Melanocyte of skin (primary cell): ENCODE measurements around a stretch of chr13.

GRCh38 chr13:113989135-113989907, 15.4 kb upstream of the C13orf46 start:
- CAGE, long polyA plus RNA, 2 experiments, result no peak in any of the 2 experiments

DNA sequence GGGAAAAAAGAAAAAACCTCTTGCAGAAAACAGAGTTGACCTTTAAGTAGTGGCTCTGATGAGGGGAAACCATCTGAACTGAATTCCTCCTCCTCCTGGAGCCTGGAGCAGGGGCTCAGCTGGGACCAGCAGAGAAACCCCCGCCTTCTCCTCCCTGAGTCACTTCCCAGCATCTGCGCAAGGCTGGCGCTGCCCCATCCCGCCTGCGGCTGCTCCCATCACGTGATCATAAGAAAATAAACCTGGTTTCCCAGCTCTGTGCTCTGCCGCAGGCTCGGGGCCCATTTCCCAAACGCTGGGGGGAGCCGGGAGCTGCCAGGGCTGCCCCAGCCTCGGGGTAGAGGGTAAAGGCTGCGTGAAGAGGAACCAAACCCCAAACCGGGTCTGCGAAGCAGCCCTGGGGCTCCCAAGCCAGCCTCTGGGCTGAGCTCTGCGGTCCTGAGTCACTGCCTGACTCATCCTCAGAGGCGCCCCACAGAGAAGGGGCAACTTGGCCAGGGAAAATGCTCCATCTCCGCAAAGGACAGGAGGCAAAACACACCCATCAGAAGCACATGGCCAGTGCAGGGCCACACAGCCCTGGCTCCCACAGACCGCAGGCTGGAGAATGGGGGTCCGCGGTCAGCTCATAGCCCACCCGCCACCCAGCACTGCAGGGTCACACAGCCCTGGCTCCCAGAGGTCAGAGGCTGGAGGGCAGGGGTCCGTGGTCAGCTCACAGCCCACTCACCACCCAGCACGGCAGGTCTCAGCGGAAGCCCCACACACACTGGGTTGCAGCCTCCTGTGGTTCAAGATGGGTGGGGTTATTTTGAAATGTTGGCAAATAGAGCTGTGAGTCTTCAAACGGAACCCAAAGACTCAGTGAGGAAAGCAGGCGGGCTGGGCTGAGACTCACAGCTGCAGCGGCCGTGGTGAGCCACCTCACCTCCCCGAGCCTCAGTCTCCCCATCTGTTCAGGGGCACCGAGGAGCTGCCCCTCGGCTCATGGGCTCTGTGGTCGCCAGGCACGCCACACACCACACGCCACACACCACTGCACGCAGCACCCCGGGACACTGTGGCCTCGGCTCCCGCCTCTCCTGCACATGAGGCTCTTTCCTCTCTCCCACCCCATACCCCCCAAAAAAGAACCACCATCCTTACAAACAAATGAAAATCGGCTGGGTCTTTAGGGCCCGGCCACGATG, 67.0 kb downstream of the RASA3 start:
- CAGE, long polyA plus RNA, 2 experiments, result no peak in any of the 2 experiments

- CAGE, long polyA plus RNA, 2 experiments, result no peak in any of the 2 experiments
Measured at GRCh38 chr13:114067199-114068483, 64.8 kb downstream of the RASA3 start.

- CAGE, long polyA plus RNA, 2 experiments, result no peak in any of the 2 experiments
Measured at GRCh38 chr13:114087534-114087879, 44.9 kb downstream of the RASA3 start.

GRCh38 chr13:114099043-114099627, 33.3 kb downstream of the RASA3 start:
- CAGE, long polyA plus RNA, 2 experiments, result no peak in any of the 2 experiments

DNA sequence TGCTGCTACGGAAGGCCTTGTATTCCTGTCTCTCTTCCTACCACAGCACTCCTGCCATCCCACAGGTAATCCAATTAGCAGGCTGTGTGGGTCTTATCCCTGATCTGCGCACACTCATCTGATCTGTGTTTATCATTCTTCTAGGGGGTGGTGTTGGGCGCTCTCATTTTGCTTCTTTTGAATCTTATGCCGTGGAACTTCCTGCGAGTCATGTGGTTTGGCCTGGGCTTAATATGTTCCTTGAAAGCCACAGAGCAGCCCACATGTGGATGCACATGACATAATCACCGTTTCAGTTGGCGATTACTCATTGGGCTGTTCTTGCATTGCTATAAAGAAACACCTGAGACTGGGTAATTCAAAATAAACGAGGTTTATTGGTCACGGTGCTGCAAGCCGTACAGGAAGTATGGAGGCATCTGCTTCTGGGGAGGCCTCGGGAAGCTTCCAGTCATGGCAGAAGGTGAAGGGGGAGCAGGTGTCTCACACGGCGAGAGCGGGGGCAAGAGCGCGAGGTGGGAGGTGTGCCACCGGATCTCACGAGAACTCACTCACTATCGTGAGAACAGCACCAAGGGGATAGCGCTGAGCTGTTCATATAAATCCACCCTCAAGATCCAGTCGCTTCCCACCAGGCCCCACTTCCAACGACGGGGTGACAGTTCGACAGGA, 7.4 kb downstream of the RASA3 start:
- CAGE, long polyA plus RNA, 2 experiments, result no peak in any of the 2 experiments

DNA sequence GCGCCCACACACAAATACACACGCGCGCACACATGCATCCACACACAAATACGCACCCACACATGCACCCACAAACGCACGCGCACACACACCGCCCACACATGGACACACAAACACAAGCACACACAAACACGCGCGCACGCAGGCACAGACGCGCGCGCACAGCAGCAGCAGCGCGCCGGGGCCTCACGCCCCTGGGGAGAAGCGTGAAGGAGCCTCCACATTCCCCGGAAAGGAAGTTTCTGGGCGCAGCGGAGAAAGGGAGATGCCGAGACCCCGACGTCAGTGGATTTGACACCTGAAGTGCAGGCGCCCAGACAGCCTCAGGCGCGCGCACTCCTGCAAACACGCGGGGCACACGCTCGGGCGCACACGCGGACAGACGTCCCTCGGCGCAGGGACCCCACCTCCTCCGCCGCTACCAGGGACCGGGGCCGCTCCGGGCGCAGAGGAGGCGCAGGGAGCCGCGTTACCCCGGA, 634 bp downstream of the RASA3 start:
- CAGE, long polyA plus RNA, 2 experiments, result no peak in any of the 2 experiments

DNA sequence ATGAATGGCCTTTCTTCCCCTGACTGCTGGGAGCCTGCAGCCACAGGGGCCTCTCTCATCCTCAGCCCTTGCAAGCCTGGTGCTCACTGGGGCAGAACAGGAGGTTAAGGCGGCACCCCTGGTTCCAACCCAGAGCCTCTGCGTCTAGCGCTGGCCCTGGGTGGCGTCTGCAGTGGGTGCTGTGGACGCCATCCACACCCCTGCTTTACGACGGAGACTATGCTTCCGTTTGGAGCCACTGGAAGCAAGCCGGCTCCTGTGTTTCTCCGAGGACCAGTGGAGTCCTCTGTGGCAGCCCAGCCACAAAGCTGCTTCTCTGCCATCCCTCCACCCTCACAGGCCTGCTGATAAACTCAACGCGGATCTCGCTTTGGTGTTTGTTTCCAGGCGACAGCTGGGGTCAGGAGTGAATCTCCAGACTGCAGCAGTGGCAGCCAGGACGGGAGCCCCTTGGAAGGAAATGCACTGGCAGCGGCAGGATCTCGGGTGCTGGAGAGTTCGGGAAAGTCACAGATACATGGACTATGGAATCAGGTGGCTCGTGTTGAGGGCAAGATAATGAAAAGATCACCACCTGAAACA, 2.1 kb upstream of the RASA3 start:
- CAGE, long polyA plus RNA, 2 experiments, result no peak in any of the 2 experiments

DNA sequence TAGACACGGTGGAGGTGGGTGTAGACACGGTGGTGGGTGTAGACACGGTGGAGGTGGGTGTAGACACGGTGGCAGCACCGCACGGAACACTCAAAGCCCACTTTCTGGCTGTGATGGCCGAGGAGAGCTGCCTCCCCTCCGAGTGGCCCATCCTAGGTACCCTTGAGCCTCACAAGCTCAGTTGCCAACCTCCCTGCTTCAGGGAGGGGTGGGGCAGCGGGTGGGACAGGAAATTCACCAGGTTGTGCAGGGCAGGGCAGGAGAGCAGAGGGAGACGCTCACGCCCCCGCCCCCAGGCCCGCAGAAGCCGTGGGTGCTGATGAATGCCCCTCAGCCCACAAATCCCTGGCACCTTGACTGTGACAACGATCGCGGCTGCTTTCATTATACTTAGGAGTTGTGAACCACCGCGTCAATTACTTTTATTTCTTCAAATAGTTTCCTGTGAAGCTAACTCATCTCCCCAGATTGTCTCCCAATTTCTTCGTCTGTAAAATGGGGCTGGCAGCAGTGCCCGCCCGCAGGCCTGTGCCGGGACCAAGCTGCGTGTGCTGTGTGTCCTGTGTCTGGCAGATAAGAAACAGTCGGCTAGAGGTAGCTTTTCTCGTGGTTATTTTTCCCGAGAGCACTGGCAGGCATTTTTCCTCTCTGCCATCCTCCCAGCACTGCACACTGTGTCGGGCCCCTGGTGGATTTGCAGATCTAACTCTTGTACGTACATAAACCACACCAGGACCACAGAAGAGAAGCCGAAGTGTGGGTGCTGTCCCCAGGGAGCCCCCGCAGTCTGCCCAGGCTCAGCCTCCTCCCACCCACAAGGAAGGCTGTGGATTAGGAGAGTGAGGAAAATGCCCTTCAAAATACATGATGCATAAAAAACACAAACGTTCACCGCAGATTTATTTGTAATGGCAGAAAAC, 7.9 kb upstream of the RASA3 start:
- CAGE, long polyA plus RNA, 2 experiments, result no peak in any of the 2 experiments

DNA sequence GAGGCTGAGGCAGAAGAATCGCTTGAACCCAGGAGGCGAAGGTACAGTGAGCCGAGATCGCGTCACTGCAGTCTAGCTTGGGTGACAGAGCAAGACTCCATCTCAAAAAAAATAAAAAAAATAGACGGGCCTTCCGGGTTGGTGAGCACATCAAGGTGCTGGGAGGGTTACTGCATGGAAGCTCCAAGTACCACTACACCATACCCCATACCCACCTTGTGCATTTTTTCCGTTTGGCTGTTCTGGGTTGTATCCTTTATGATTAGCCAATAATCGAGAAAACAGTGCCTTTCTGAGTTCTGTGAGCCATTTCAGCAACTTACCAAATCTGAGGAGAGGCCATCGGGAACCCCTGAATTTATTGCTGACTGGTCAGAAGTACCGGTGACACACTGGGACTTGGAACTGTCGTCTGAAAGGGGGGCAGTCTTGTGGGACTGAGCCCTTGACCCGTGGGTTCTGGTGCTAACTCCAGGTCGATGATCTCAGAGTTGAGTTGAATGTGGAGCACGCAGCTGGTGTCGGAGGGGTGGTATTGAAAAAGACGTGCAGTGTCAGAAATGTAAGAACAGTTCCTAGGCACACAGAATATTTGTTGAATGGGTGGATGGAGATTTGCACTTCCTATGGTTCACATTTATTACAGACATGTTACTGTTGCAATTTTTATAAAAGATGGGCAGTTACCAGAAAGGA, 15.0 kb downstream of the UPF3A start:
- CAGE, long polyA plus RNA, 2 experiments, result no peak in any of the 2 experiments

DNA sequence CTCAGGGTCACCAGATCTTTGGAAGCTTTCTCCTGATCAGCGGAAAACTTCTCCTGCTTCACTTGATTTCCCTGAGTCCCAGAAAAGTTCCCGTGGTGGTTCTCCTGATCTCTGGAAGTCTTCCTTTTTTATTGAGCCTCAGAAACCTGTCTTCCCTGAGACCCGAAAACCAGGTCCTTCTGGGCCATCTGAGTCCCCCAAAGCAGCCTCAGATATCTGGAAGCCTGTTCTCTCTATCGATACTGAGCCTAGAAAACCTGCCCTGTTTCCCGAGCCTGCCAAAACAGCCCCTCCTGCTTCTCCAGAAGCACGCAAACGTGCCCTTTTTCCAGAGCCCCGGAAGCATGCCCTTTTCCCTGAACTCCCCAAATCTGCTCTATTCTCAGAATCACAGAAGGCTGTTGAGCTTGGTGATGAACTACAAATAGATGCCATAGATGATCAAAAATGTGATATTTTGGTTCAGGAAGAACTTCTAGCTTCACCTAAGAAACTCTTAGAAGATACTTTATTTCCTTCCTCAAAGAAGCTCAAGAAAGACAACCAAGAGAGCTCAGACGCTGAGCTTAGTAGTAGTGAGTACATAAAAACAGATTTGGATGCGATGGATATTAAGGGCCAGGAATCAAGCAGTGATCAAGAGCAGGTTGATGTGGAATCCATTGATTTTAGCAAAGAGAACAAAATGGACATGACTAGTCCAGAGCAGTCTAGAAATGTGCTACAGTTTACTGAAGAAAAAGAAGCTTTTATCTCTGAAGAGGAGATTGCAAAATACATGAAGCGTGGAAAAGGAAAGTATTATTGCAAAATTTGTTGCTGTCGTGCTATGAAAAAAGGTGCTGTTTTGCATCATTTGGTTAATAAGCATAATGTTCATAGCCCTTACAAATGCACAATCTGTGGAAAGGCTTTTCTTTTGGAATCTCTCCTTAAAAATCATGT, 11.1 kb downstream of the CHAMP1 start:
- CAGE, long polyA plus RNA, 2 experiments, result no peak in any of the 2 experiments